Spleen (tissue), 7 donors: ENCODE measurements around a stretch of chr12.

DNA sequence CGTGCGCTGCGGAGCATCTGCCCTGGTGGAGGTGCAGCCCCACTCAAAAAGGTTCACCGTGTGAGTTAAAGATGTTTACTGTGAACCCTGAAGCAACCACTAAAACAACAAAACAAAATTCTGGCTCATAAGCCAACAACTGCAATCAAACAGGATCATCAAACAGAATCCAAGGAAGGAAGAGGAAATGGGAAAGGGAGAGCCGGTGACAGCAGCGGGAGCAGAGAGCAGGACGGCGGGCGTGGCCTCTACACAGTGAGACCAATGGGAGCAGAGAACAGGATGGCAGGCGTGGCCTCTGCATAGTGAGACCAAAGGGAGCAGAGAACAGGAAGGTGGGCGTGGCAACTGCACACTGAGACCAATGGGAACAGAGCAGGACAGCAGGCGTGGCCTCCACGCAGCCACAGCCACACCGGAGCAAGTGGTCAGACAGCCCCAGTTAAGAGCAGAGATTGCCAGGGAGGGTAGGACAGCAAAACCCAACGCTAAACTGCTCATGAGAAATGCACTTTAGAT, 16.5 kb downstream of the LRCOL1 start:
- PRO-cap, 4 experiments, result peak in 1 of 4 experiments; most common plus-strand start position 451 of the sequence (in 1)
- RAMPAGE, long total RNA, 4 experiments, result no peak in any of the 4 experiments

GRCh38 chr12:132604064-132604914, 6.1 kb downstream of the LRCOL1 start:
- PRO-cap, 4 experiments, result peak in 3 of 4 experiments; most common plus-strand start chr12:132604361 (in 2); most common minus-strand start chr12:132604204 (in 3)
- RAMPAGE, long total RNA, 4 experiments, result no peak in any of the 4 experiments

GRCh38 chr12:132619308-132619720, 738 bp downstream of the P2RX2 start:
- PRO-cap, 4 experiments, result no peak in any of the 4 experiments
- RAMPAGE, long total RNA, 4 experiments, result no peak in any of the 4 experiments

GRCh38 chr12:132676380-132676998, 10.7 kb downstream of the POLE start:
- PRO-cap, 4 experiments, result no peak in any of the 4 experiments
- RAMPAGE, long total RNA, 4 experiments, result no peak in any of the 4 experiments

GRCh38 chr12:132734373-132734937, 23.8 kb downstream of the PGAM5 start:
- PRO-cap, 4 experiments, result no peak in any of the 4 experiments
- RAMPAGE, long total RNA, 4 experiments, result no peak in any of the 4 experiments

DNA sequence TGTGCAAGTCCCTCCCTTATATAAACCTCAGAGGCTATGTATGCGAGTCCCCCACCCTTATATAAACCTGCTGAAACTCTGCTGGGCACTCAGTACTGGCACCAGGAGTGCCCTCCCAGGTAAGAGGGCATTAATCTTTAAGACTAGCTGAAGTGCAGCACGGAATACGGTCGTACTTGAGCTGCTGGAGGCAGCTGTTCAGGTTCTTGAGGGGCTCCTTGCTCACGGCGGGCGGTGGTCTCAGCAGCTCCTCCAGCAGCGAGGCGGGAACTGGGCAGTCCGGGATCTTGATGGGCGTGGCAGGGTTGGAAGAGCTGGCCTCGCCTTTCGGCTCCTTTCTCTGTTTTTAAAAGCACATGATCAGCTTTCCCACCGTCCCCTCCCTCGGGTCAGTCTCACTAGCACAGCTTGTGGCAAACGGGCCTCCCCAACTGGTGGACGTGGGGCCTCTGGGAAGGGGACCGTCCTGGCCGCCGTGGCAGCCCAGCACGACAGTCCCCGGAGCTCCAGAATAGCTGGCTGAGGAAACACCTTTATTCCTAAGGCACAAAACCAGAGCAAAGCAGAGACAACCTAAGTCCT, 12.4 kb upstream of the ANKLE2 start:
- PRO-cap, 4 experiments, result no peak in any of the 4 experiments
- RAMPAGE, long total RNA, 4 experiments, result no peak in any of the 4 experiments

GRCh38 chr12:132888796-132889540, 1.6 kb upstream of the CHFR start:
- PRO-cap, 4 experiments, result no peak in any of the 4 experiments
- RAMPAGE, long total RNA, 4 experiments, result no peak in any of the 4 experiments

- PRO-cap, 4 experiments, result no peak in any of the 4 experiments
- RAMPAGE, long total RNA, 4 experiments, result no peak in any of the 4 experiments
These were observed 792 bp downstream of the ZNF605 start for GRCh38 chr12:132955345-132955682.

DNA sequence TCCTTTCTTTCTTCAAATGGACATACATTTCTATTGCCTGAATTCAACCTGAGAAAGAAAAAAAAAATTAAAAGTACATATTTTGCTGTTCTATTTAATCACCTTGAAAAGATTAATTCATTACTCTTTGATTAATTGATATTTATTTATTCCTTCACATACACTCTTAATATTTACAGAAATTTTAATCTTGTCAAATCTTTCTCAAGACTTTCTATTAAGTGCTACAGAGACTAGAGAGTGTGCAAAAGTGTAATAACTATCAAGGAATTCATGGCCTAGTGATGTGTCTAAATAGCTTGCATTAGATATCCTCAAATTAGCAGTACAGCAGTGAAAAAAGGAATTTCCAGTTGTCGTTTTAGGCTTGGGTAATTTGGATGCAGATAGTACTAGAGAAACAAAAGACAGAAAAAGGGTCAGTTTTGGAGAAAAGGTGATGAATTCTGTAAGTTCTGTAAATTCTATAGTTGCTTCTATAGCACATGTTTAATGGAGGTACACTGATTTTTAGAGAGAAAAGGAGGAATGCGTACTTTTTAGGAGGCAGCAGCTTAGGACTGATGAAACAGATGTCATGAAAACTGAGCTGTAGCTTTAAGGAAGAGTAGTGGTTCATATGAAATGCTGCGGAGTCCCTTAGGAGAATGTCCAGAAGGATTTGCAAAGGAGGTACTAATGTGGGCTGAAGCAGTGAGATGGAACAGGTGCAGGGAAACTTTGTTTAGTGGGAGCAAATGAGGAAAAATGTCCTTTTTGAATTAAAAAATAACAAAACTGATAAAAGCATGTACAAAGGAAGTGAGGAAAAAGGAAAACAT, 3.7 kb downstream of the ZNF140 start:
- PRO-cap, 4 experiments, result no peak in any of the 4 experiments
- RAMPAGE, long total RNA, 4 experiments, result no peak in any of the 4 experiments